Heart right ventricle (tissue), 2 donors: ENCODE measurements around a stretch of chr2.

GRCh38 chr2:48474335-48475045 lies 33.9 kb downstream of the PPP1R21 start:
- PRO-cap, 2 experiments = no peak in any of the 2 experiments

DNA sequence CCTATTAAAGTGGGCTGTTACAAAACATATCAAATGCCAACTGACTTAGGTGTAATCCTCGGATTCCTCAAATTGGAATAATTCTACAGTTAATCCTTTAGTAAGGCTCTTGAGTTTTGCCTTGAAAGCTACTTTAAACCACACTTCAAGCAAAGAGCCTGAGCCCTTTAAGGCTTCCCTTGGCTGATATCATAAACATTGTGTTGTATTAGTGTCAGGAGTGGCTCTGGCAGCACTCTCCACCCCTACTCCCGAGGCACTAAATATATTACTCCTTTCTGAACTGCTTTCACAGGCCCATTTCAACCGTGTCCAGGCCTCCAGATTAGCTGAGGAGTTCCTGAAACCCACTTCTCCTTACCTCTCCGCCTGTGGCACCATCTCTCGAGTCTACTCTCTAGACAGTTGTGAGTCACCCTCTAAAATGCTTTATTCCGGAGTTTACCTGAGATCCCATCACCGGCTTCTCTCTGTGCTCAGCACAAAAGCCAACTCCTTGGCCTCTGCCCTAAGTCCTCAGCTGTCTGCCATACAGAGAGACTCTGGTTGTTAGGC lies 14.4 kb upstream of the STON1 start:
- PRO-cap, 2 experiments = no peak in any of the 2 experiments

- PRO-cap, 2 experiments = no peak in any of the 2 experiments
These were observed 707.4 kb upstream of the FSHR start for GRCh38 chr2:49861646-49862253.

DNA sequence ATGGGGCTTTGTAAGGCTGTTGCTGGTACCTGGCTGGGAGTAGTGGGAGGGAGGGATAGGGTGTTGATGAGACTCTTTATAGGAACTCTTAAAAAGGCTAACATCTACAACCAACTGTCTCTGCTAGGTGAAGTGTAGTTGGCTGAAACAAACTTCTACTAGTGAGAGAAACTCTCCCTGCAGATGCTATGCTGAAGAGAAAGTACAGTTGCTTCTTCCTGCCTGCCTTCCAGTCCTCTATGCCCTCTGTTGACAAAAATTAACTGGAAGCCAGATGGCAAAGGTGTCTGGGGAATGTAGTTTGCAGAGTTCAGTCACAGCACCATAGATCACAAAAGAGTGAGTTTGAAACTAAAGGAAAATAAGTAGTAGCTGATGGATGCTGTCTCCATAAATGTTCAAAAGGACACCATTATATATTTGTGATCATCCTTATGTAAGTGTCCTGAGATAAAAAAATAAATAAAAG lies 958.7 kb upstream of the NRXN1 start:
- PRO-cap, 2 experiments = peak in 1 of 2 experiments; most common minus-strand start position 241 of the sequence (in 1)

DNA sequence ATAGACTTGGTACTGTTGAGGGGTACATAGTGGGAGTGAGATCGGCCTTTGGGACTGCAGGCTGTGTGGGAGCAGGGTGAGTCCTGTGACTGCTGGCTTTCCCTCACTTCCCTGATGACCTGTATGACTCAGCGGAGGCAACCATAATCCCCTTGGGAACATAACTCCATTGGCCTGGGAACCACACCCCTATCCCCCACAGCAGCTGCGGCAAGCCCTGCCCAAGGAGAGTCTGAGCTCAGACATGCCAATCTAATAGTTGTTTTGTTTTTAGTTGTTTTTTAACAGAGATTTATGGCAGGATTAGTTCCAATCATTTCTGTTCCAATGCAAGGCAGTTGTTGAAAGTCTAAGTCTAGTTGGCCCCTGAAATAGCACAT lies 414.1 kb upstream of the CHAC2 start:
- PRO-cap, 2 experiments = no peak in any of the 2 experiments

- PRO-cap, 2 experiments = peak in 1 of 2 experiments; most common plus-strand start chr2:53549776 (in 1)
These were observed 218.0 kb upstream of the CHAC2 start for GRCh38 chr2:53549686-53549943.

DNA sequence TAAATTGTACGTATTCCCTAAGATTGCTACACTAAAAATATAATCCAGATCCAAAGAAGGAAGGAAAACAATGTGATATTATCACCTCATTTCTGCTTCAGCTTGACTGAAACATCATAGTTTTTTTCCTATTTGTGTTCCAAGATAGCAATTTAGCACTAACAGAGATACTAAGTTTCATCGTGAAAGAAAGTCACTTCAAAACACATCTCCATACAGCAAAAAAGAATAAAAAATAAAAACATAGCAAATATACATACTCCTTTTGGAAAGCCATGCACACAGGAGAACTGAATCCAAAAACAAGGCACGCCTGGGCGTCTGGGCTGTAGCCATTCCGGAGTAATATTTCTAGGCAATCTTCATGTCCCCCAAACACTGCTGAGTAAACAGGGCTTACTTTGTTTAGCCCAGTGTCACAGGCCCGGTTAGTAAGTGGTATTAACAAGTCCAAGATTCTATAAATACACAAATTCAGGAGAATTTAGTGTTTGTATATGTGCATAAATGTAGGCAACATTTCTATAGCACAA lies 53.4 kb upstream of the CHAC2 start:
- PRO-cap, 2 experiments = no peak in any of the 2 experiments

GRCh38 chr2:53739110-53739402 lies 28.5 kb upstream of the CHAC2 start:
- PRO-cap, 2 experiments = no peak in any of the 2 experiments

- PRO-cap, 2 experiments = peak in 1 of 2 experiments; most common minus-strand start chr2:53829424 (in 1)
These were observed 30.5 kb downstream of the GPR75 start for GRCh38 chr2:53829132-53829787.

- PRO-cap, 2 experiments = no peak in any of the 2 experiments
These were observed 5.3 kb upstream of the GPR75 start for GRCh38 chr2:53864868-53865582.

- PRO-cap, 2 experiments = no peak in any of the 2 experiments
These were observed 27.9 kb upstream of the GPR75 start for GRCh38 chr2:53887702-53888097.

DNA sequence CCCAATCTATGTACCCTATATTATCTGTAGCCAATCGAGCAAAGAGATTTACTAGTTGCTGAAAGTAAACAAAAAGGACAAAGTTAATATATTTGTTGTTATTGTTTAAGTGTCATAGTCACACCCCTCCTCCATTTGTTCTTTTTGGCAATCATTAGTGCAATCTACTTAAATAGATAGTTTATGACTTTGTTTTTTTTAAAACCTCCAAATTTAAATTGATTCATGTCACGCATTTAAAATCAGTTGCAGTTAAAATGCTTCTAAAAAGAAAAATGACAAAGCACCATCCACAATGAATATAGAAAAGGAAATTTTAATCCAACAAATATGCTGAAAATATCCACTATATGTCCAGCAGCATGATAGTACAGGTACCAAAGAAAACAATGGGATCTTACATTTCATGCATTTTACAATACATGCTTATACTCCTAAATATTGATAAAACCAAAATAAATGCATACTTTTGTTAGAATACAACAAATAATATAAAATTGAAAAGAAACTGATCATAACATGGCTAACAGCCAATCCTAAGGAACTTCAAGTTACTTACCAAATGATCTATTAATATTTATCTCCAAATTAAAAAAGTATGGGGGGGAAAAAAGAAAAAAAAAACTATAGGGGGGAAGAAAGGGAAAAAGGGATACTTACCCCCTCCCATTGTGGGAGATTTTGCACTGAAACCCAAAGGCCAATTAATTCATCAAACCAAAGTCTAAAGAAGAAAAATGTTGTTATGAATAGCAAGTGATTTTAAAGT lies 34.5 kb downstream of the PSME4 start:
- PRO-cap, 2 experiments = no peak in any of the 2 experiments

DNA sequence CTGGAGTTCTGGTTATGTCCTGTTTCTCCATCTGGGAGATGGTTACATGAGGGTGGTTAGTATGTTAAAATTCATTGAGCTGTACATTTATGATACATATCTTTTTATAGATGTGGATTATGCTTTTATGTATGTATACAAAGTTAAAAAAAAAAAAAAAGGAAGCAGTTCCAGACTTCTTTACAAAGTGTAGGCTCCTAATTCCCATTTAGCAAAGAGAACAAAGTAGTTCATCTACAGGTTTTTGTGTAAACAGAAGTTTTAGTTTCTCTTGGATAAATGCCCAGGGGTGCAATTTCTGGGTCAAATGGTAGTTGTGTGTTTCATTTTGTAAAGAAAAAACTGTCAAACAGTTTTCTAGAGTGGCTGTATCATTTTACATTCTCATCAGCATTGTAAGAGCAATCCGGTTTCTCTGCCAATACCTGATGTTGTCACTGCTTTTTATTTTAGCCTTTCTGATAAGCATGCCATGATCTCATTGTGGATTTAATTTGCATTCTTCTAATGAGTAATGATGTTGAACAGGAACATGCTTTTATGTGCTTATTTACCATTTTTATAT lies 16.4 kb downstream of the ACYP2 start:
- PRO-cap, 2 experiments = no peak in any of the 2 experiments

DNA sequence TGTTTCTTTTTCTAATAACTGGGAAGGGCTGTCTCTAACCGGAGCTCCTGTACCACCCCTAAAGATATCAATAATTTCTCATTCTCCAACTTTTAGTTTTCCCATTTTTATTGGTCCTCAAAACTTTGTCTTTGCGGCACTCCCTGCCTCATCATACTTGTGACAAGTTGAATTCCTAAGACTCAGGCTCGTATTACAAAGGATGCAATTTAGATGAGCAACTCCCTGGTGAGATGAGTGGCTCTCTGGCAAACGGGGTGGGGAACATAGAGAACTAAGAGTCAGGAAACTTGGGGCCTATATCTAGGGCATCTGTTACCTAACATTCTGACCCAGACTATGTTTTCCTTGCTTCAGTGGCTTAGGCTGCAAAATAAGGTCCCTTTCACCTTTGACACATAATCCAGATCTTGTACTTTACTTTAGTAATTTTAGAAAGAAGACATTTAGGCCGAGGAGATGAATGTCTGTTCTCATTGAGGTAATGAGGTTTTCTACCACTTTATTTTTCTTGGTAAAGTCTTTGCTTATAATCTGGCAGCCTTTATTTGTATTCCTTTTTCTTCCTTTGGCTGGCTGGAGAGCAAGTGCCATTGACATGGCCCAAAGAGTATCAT lies 15.4 kb downstream of the TSPYL6 start:
- PRO-cap, 2 experiments = no peak in any of the 2 experiments

- PRO-cap, 2 experiments = peak in 2 of 2 experiments; most common plus-strand start chr2:54360421 (in 2); most common minus-strand start chr2:54360188 (in 2)
These were observed 29.4 kb downstream of the C2orf73 start for GRCh38 chr2:54359929-54360571.

- PRO-cap, 2 experiments = no peak in any of the 2 experiments
These were observed 89.8 kb downstream of the SPTBN1 start for GRCh38 chr2:54545596-54546671.

DNA sequence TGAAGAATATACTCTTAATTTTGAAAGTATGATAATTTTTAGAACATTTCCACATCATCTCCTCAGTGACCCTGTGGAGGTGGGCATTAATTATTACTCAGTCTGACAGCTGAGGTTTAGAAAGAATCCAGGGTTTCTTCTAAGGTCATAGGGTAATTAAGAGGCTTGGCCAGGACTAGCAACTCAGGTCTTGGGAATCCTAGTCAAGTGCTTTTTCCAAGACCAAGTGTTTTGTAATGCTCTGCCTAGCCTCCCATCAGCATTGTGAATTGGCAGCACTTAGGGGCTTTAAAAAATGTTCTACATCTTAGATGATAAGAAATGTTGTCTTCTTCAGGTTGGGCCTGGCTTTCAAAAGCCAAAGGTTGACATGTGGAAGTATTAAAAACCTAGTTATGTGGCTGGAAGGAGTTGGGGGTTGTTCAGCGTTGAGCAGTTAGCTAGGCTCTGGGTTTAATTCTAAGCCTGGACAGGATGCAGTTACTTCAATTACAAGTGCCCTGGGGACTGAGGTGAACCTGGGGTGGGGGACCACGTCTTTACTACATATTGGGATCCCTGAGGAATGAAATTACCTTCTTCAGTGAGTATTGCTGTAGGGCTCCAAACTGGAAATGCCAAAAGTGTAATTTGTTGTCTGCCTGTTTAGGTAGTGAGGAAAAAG lies 100.7 kb downstream of the SPTBN1 start:
- PRO-cap, 2 experiments = no peak in any of the 2 experiments

- PRO-cap, 2 experiments = no peak in any of the 2 experiments
These were observed 114.8 kb downstream of the SPTBN1 start for GRCh38 chr2:54570727-54571568.

DNA sequence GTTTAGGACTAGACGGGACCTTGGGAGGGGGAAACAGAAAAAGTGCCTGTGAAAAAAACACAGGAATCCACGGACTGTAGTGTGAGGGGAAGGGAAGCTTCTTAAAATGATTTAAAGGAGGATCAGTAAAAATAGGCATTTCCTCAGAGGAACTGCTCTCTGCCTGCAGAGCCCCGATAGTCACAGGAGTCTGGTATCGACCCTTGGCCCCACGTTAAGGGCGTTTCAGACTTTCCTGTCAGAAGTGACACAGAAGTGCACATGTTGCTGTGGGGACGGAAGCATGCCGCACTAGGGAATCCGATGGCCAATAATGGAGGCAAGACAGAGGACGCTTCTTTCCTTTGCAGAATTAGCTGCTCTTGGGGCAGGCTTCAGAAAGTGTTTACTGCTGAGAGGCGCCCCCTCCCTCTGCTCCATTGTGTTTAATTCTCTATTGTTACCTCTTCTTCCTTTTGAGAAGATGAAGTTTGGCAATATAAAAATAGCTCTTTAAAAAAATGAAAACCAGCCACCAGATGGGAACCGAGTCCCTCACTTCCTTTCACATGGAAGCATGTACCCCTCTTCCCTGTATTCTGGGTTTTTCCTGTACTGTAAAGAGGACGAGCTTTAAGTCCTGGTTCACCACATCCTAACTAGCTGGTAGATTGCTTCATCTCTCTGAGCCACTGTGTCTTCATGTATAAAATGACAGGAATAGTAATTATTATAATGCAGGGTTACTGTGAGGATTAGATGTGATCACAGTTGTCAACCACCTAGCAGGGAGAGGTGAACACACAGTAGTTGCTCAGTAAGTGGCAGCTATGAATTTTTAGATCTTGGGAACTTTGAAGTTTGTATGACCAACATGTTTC lies 118.5 kb upstream of the EML6 start:
- PRO-cap, 2 experiments = peak in 1 of 2 experiments; most common plus-strand start position 627 of the sequence (in 1); most common minus-strand start position 354 of the sequence (in 1)

DNA sequence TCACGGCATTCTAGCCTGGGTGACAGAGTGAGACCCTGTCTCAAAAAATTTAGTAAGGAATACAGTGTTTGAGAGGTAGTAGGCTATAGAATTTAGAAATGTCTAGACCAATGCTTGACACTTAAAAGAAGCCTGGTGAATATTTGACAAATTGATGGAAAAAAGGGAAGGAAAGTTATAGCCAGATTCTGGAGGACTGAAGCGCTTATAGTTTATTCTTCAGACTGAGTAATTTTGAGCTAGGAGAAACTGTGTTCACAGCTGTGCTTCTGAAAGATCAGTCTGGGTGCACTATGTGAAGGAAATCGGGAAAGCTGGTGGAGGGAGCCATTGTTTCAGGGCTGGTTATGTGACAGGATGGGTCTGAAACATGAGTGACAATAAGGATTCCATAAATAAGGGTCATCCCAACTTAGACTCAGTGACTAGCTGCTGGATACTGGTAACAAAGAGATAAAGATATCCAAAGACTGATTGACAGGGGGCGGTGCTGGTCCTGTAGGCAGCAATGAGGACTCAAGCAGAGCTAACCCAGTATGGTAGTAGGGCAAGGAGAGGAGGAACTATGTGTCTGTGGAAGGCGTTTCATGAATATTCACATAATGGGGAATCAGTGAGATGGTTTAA lies 102.7 kb upstream of the EML6 start:
- PRO-cap, 2 experiments = no peak in any of the 2 experiments